Aorta (tissue), 1 donor: ENCODE measurements around a stretch of chr6.

GRCh38 chr6:34332316-34332884, 60.1 kb downstream of the NUDT3 start:
- PRO-cap: no peak

DNA sequence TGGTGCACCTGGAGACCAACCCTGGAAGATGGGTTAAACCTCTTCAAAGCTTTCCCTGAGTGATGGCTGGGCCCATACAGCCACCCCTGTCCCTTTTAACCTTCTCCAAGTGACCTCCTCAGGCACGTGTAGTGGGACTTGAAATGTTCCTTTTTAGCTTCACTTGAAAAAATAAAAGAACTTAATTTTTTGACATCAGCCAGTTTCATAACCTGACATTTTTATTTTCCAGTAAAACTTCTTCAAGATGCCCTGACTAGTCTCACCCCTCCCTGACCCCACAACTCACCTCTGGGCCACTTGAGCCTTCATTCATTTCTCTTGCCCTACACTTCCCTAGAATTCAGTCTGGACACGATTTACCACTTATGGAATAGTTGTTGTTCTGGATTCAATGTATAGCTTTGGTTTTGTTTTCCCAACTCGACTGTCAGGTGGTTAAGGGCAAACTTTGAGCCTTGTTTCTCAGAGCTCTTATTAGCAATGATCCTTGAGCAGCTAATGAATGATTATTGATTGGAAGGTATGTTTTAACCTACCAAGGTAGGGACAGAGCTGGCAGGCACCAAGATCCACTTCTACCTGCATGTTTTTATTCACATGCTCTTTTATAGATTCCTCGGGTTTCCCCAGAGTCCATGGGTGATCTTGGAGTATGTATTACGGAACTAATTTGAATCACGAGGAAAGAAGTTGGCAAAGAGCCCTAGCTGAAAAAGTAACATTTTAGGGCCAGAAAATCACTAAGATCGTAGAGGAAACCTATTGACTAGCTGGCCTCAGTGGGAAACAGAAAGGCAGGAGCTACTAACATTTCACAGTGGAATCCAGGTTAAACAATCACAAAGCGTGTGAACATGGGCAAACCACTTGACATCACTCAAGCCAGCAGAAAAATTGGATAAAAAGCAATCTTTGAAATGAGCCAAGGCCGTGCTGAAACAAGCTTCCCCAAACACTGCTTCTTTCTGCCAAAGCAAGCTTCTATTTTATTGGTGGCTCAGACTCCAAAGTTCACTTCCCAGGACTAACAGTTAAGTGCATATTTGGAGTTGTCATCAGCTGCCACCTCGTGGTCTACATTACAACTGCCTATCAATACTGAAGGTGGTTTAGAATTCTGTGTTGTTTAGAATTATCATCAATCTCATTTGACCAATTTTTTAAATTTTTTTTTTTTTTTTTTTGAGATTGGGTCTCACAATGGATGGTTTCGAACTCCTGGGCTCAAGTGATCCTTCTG, 11.1 kb downstream of the RPS10 start:
- PRO-cap: no peak

GRCh38 chr6:34531416-34531867, 24.7 kb downstream of the SPDEF start:
- PRO-cap: unidirectional peak, minus-strand start at chr6:34531753

- PRO-cap: no peak
Observed at GRCh38 chr6:34536108-34536950, 19.8 kb downstream of the SPDEF start.

GRCh38 chr6:34791252-34791695, 609 bp upstream of the BLTP3A start:
- PRO-cap: unidirectional peak, plus-strand start at chr6:34791537

DNA sequence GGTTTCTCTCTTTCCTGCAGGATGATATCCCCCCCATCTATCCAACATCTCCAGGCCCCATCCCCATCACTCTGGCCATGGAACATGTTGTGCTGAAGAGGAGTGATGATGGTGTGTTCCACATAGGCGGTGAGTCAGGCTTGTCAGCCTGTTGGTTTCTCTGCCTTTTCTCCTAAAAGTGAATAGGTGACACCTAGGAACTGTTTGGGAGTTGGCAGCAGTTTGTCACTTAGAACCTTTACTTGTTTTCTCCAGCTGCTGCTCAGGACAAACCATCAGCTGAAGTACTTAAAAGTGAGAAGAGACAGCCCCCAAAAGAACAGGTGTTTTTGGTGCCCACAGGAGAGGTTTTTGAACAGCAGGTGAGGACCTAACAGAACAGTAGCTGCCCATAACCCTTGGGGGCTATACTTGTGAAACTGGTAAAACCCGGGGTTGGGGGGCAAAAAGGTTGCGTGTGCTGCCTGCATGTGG, 16.2 kb downstream of the TAF11 start:
- PRO-cap: no peak

GRCh38 chr6:34981475-34982065, 92.5 kb downstream of the ANKS1A start:
- PRO-cap: no peak

GRCh38 chr6:34992003-34992485, 103.0 kb downstream of the ANKS1A start:
- PRO-cap: no peak

DNA sequence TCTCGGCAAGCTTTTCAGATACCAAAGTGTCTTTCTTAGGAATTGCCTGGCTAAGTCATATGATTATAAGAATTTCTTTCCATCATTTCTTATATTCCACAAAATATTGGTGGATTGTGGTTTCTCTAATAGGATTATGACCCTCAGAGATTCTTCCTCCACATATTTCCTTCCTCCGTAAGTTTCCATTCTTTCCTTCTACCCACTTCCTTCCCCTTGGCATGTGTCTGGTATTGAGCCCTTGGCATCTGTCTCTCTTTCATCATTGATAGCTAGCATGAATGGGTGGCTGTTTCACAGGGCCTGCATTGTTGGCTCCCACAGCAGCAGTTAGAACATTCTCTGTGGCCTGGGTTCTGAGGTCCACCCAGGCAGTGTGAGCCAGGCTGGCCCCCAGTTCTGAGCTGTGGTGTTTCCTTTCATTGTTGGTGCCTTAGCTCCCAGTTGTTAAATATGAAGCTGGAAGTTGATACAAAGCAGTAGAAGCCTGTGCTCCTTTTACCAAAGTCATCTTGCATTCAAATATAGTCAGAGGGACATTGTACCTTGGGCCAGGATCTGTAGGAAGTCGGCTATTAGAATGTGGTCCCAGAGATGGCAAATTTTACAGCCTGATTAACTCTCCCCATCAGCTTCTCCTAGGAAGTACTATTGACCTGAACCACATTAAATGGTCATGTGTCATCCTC, 125.3 kb downstream of the ANKS1A start:
- PRO-cap: no peak

GRCh38 chr6:35044055-35044793, 96.9 kb downstream of the TCP11 start:
- PRO-cap: no peak

GRCh38 chr6:35047090-35047548, 94.0 kb downstream of the TCP11 start:
- PRO-cap: no peak

GRCh38 chr6:35064146-35064480, 77.0 kb downstream of the TCP11 start:
- PRO-cap: no peak

- PRO-cap: no peak
Observed at GRCh38 chr6:35280804-35281345, 16.7 kb upstream of the DEF6 start.

- PRO-cap: no peak
Observed at GRCh38 chr6:35362667-35364003, 20.8 kb downstream of the PPARD start.

- PRO-cap: no peak
Observed at GRCh38 chr6:35391259-35392029, 49.1 kb downstream of the PPARD start.

DNA sequence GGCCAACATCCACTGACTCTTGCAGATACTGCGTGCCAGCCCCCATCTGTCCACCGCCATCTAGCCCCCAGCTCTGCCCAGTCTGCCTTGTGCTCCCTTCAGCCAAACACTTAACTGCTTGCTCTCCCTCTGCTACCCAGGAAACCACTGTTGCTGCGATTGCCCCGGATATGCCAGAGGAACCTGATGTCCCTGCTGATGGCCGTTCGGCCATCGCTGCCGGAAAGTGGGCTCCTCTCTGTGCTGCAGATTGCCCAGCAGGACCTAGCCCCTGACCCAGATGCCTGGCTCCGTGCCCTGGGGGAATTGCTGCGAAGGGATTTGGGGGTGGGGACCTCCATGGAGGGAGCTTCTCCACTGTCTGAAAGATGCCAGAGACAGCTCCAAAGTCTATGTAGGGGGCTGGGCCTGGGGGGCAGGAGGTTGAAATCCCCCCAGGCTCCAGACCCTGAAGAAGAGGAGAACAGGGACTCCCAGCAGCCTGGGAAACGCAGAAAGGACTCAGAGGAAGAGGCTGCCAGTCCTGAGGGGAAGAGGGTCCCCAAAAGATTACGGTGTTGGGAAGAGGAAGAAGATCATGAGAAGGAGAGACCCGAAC, 3.6 kb downstream of the FANCE start:
- PRO-cap: no peak

DNA sequence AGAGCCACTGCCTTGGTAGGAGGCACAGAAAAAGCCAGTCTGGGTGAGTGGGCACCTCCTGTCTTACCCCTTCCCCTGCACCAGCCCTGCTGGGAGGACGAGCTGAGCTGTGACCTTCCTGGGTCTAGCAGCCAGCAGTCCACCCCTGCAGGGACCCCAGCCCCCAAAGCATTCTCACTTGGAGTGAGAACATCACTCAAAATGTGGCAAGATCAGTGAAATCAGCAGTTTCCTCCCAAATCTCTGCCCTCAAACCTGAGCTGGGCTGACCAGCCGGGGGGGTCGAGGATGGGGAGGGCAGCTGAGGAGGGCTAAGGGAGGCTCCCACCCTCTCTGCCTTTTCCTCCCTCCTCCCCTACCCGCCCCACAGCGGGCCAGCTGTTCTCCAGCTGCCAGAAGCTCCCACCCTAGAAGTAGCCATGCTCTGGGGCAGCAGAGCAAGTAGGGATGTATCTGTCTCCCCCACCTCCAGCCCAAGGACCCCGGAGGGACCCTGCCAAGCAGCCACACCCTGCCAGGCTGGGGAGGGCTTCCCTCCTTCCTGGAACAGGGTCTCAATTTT, 4.8 kb downstream of the TEAD3 start:
- PRO-cap: no peak

DNA sequence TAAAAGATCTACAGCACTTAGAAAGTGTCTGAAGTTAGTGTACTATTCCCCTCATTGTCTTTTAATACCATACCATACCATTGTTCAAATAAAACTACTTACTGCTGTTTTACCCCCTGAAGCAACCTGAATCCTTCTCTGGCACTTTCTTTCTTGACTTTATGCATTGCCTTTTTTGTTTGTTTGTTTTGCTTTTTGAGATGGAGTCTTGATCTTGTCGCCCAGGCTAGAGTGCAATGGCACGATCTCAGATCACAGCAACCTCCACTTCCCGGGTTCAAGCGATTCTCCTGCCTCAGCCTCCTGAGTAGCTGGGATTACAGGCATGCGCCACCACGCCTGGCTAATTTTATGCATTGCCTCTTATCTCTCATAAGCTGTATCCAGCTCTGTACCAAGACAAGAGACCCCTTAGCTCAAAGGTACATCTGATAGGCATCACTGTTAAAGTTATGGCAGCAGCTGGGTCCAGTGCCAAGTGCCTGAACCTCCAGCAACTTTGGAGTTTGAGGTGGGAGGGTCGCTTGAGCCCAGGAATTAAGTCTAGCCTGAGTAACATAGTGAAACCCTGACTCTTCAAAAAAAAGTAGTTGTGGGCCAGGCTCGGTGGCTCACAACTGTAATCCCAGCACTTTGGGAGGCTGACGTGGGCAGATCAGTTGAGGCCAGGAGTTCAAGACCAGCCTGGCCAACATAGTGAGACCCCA, 34.1 kb downstream of the FKBP5 start:
- PRO-cap: no peak

DNA sequence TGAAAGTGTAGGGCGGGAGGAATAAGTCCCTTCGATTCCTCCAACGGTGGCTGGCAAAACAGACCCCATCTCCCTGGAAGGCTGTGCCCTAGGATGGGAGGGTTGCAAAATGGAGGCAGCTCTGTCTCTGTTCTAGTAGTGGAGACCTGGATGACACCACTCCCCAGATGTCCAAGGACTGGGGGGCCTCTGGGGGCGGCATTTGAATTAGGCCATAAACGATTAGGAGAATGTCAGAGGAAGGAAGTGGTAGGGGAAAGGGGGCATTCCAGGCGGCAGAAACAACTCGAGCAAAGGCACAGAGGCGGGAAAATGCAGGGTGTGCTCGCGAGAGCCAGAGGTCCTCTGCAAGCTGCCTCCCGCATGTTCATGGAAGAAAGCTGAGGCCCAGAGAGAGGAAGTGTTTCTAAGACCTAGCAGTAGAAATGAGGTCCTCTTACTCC, 18.9 kb upstream of the ARMC12 start:
- PRO-cap: no peak

- PRO-cap: no peak
Observed at GRCh38 chr6:35719195-35719436, 17.7 kb upstream of the ARMC12 start.